Kidney epithelial cell (primary cell): ENCODE measurements around the gene USP48.

GRCh38 chr1:20980205-20980564 lies 193.1 kb upstream of the HP1BP3 start:
- RAMPAGE, long total RNA, result no peak
- RRBS, result no CpG with 5 or more reads among the region's 3 CpGs

DNA sequence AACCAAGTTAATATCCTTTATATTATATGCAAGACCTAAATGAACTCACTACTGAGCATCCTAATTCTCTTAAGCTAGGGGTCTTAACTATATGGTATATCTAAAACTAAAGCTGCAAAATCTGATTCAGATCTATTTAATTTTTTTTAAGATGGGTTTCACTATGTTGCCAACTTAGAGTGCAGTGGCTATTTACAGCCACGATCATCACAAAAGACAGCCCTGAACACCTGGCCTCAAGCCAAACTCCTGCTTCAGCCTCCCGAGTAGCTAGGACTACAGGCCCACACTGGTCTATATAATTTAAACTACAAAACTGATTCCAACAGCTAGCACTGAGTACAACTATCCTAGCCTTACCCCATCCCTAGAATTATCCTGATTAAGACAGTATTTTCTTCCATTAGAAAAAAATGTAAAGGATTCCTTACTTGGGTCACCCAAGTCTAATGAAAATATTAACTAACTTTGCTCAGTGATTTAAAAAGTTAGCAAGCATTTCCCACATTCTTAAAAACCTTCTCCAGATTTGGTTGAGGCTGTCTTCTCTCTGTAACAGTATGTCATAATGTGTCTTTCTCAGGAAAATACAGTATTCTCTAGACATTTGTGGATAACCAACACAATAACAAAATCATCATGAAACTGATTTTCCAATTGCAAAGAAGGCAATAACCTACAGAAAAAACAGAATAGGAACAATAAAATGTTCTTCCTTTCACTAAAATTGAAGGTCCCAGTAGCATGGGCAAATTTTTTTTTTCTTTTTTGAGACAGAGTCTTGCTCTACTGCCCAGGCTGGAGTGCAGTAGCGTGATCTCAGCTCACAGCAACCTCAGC lies 36.9 kb downstream of the EIF4G3 start:
- RAMPAGE, long total RNA, result no peak
- RRBS, result no CpG with 5 or more reads among the region's 3 CpGs

DNA sequence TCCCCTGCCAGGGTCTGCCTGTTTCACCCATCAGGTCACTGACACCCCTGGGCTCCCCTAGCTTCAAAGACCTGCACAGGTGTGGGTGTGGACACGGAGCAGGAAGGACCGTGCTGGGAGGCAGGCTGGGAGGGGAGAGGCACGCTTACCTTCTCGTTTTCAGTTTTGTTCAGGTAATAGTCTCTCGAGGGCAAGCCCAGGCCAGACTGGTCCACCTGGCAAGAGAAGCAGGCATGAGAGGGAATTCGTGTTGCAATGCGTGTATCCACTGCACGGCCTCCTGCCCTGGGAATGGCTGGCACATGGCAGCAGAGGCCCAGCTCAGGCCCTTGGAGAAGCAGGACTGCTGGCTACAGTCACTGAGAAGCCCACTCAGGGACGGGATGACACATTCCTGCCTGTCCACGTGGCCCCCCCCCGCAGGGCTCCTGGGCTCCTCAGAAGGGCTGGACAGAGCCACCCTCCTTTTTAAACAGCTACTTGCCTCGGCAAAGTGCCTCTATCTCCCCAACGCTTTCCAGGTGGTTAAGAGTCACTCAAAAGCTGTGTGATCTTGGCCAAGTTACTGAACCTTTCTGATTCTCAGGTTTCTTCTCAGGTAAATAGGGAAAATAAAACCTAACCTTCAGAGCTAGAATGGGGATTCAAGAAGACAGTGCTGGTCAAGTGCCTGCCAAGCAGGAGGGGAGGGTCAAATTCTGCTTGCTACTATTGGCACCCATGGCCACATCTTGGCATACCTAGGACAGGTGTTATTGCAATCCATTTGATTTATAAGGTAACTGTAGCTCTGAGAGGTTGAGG lies 32.7 kb downstream of the ECE1 start:
- RAMPAGE, long total RNA, result no peak
- RRBS, result no CpG with 5 or more reads among the region's 13 CpGs

DNA sequence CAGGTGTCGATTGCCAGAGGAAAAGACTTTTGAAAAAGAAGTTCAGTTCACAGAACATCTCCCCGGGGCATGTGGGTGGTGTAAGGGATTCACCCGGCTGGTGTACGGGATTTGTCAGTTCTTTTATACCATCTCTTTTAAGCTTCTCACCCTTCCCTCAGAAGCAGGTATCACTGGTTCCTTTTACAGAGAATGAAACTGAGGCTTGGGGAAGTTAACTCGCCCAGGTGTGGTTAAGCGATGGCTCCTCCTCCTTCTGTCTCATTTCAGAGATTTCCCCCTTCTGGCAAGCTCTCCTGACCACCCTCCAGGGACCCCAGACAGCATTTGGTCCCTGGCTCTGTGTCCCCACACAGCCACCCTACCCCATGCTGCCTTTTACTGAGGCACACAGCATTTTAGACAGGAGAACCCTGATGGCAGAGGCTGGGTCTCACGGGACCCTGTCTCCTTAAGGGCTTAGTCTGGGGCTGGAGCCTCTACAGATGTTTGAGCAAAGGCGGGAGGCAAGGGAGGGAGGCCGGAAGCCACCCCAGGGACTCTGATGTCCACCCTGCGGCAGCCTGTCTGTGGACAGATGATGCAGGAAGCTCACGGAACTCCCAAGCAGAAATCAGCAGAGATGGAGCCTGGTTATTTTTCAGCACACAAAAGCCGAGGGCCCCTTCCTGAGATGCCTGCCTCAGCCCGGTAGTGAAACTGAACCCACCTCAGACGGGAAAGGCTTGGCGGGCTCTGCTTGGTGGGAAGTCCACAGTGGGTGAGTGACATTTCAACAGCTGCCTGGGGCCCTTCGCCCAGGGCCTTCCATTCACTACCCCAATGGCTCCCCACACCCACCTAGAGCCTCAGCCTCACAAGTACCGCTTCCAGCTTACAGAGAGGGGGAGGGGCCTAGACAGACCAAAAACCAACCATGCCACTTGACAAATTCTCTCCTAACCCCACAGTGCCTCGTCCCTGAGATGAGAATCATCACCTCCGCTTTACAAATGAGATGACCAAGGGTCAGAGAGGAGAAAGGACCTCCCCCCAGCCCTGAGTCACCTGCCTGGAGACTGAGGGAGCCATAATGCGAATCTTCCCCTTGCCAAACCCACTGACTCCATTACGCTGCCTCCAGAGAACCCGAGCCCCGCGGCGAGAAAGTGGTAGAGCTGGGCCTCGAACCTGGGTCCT lies 3.1 kb upstream of the ECE1 start:
- RAMPAGE, long total RNA, result no peak
- RRBS, result no CpG with 5 or more reads among the region's 26 CpGs

DNA sequence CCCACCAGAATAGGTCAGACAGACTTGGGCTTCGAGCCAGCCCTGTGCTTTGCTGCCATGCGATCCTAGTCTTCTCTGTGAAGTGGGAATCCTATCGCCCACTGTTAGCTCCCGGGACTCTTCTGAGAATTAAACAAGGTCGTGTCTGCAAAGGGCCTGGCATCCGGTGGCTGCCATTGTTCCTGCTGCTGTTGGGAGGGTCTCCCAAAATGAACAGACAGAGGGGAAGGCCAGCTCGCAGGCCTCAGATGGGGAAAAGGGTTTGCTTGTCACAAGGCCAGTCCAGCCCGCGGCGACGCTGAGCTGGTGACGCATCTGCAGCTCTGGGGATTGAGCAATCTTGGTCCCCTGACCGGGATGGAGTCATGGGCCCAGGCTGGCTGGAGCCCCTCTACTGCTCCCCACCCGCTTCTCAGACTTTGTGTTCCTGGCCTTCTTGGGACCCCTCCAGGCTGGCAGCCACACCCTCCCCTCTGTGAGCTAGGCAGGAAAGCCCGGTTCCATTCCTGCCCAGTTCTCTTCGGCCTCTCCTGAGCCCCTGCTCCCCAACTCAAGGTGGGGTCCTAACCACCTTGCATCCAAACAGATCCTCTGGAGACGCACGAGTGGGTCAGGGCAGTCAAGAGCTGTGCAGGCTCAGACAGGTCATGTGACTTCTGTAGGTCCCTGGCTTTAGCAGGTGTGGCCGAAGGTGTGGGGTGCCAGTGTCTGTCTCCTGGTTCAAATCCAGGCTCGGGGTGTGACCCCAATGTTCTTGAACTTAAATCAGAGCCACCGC lies 27.1 kb upstream of the ECE1 start:
- RAMPAGE, long total RNA, result no peak
- RRBS, result no CpG with 5 or more reads among the region's 21 CpGs

- RAMPAGE, long total RNA, result no peak
- RRBS, result under 1% methylated on average over 31 of the region's 48 CpGs
Observed at GRCh38 chr1:21345029-21345415, 54.8 kb upstream of the ECE1 start.

GRCh38 chr1:21511569-21512508 lies 2.6 kb downstream of the ALPL start:
- RAMPAGE, long total RNA, result no peak
- RRBS, result no CpG with 5 or more reads among the region's 11 CpGs

- RAMPAGE, long total RNA, result no peak
- RRBS, result no CpG with 5 or more reads among the region's 9 CpGs
Observed at GRCh38 chr1:21627070-21627423, 42.1 kb downstream of the RAP1GAP start.

DNA sequence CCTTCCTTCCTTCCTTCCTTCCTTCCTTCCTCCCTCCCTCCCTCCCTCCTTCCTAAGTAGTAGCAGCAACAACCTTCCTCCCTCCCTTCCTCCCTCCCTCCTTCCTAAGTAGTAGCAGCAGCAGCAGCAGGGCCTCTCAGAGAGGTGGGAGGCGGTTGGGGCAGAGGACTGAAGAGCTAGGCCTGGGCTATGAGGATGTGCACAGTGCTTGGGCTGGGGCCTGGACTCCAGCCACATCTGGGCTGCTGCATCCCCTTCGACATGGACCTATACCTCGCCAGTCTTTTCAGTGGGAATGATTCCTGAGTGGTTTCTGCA lies 15.6 kb downstream of the RAP1GAP start:
- RAMPAGE, long total RNA, result no peak
- RRBS, result no CpG with 5 or more reads among the region's 3 CpGs

DNA sequence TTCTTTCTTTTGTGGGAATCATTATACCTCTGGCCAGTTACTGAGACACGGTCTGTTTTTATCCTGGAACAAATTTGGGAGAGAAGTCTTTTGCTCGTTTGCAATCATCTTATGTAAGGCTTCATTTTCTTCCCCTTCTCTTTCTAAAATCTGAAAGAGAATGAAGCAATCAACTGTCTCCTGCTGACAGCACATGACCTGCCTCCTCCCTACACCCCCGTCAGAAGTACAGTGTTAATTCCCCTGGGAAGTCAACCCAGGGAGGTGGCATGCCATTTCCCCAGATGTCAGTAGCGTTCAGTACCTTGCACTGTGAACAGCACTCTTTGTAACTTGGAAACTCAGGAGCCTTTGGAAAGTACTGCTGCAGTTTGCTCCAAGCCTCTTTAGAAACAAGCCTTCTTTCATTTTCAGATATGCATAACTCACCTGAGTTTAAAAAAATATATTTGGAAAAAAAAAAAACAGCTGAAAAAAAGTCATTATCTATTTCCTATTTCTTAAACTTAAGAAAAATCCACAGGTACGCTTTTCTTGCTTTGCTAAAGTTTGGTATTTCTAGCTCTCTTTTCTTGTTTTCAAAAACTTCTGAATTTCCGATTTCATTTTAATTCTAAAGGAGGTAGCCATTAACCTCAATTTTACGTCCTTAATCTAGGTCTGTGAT lies 37.4 kb upstream of the RAP1GAP start:
- RAMPAGE, long total RNA, result no peak
- RRBS, result no CpG with 5 or more reads among the region's 7 CpGs

DNA sequence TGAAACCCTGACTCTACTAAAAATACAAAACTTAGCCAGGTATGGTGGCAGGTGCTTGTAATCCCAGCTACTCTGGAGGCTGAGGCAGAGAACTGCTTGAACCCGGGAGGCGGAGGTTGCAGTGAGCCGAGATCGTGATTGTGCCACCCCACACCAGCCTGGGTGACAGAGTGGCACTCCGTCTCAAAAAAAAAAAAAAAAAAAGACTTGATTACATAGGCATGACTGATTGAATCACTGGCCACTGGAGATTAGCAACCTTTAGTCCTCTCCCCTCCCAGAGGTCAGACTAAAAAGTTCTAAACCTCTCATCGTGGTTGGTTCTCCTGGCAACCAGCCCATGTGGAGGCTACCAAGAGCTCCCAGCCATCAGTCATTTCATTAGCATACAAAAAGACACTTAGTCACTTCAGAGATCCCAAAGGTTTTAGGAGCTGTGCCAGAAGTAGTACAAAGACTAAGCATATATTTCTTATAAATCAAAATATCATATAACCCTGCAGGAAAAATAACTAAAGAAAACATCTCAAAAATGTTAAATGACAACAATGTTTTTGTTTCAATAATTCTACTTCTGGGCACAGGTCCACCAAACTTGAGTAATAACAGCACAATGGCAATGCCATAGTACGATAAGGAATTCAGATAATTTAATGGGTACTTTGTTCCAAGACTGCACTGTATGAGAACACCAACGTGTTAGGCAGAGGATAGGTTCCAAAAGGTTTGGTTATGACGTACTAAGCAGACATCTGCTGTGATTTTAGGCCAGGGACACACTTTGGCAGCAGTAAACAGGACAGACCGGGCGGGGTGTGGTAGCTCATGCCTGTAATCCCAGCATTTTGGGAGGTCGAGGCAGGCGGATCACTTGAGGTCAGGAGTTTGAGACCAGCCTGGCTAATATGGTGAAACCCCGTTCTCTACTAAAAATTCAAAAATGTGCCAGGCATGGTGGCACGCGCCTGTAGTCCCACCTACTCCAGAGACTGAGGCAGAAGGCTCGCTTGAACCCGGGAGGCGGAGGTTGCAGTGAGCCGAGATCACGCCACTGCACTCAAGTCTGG lies 18.1 kb downstream of the USP48 start:
- RAMPAGE, long total RNA, result no peak
- RRBS, result no CpG with 5 or more reads among the region's 21 CpGs

DNA sequence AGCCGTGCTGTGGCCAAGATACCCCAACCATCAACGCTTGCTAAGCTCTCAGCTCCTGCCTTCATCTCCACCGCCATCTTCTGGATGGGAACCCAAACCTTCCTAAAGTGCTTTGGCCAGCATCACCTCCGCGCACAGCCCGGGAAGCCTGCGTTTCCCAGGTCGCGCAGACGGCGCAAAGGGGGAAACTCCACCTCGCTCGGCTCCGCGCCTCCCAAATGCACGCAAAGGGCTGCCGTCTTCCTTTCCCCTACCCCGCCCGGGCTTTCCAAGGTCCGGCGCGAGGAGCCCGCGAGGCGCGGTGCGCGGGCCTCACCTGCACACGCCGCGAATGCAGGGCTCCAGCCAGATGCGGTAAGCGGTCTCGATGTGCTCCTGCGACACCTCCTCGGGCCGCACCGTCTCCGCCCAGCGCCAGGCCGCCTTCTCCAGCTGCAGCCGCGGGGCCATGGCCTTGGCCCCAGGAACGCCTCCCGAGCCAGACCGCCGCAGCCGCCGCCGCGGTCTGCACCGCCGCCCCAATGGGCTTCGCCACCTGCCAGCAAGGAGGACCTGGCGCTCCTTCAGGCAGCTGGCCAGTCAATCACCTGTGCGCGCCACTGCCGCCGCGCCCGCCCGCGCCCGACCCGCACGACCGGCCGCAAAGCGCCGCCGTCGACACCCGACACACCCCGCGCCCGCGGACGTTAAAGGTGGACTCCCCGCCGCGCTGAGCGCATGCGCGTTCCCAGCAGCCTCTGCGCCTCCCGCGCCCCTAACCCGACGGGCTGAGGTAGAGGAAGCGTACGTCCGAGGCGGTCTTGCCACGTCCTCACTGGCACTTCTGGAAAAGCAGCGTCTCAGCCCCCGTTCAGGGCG lies at the start of gene USP48:
TSS of gene USP48 (minus strand) at position 642 of the 858 bp plus-strand sequence.
- RAMPAGE, long total RNA, result no peak
- RRBS, result no CpG with 5 or more reads among the region's 97 CpGs

- RAMPAGE, long total RNA, result no peak
- RRBS, result no CpG with 5 or more reads among the region's 3 CpGs
Observed at GRCh38 chr1:21791357-21791645, 8.4 kb upstream of the USP48 start.

GRCh38 chr1:21823856-21824935 lies 12.1 kb downstream of the LDLRAD2 start:
- RAMPAGE, long total RNA, result no peak
- RRBS, result 85% methylated on average over 2 of the region's 36 CpGs

DNA sequence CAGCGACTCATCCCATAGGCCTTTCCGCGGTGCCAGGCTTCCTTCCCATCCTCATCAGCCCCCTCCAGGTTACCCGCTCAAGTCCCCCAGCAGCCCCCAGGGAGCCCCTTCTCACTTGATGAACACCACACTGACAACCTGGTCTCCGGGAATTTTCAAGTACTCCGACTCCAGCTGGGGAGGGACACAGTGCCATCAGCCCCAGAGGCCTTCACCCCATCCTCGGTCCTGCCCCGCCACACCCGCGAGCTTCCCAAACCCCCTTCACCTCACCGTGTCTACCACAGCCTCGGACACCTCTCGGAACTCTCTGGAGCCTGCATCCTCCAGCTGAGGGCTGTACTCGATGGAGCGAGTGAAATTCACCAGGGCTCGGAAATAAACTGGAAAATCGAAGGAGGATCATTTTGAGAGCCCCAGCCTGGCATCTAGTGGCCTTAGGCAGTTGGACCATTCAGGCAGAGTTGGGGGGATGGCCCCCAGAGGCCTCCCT lies 46.8 kb downstream of the HSPG2 start:
- RAMPAGE, long total RNA, result no peak
- RRBS, result no CpG with 5 or more reads among the region's 17 CpGs

DNA sequence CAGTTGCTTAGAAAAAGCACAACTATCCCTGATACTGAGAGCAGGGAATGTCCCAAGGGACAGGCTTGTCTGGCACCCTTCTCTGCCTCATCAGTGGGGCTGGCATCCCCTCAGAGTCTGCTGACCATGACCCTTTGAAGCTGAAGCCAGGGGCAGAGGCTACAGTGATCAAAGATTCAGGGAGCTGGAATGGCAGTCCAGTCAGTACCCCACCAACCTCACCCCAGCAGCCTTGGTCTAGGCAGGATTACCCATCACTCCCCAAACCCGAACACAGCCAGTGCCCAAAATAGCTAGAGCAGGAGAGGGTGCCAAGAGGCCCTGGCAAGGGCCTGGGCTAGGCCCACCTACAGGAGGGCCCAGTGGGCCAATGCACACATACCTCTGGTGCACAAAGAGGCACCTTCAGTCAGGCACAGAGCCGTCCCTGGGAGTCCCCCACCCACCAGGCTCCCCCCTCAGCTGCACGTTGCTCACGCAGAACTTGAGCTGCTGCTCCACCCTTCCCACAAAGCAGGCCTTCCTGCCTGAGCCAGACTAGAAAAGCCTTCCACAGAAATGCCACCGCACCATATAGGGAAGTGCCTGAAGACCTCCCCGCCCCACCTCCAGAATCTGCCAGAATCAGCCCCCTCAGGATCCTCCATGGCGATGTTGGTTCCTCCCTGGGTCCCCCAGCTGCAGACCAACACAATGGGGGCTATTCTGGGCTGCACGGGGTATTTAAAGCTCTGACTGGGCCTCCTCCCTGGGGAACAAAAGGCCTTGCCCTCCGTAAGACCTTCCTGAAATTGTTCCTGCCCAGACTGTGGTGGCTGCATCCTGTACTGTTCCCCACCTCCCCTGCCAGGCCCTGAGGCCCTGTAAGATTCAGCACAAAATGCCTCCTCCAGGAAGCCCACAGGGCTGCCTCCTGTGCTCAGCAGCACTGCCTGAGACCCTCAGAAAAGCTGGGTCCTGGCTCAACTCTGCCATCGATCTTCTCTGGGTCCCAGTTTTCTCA lies 27.3 kb downstream of the HSPG2 start:
- RAMPAGE, long total RNA, result no peak
- RRBS, result no CpG with 5 or more reads among the region's 10 CpGs

DNA sequence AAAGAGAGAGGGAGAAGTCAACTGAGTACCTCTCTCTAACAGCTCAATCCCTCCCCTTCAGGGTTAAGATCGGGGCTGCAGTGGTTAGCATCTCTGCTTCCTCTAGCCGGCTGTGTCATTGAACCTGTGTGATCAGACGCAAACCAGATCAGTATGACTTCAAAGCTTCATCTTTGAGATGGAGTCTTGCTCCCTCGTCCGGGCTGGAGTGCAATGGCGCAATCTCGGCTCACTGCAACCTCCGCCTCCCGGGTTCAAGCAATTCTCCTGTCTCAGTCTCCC lies 22.9 kb downstream of the CELA3A start:
- RAMPAGE, long total RNA, result no peak
- RRBS, result 26% methylated on average over 4 of the region's 9 CpGs

GRCh38 chr1:22052855-22053886 lies 662 bp downstream of the CDC42 start:
- RAMPAGE, long total RNA, result no peak
- RRBS, result 2% methylated on average over 18 of the region's 98 CpGs

GRCh38 chr1:22055392-22055947 lies 3.0 kb downstream of the CDC42 start:
- RAMPAGE, long total RNA, result no peak
- RRBS, result no CpG with 5 or more reads among the region's 7 CpGs

- RAMPAGE, long total RNA, result no peak
- RRBS, result no CpG with 5 or more reads among the region's 22 CpGs
Observed at GRCh38 chr1:22120510-22121492, 22.1 kb downstream of the WNT4 start.